ENCODE measurements around a stretch of chr20.

- PRO-cap: no peak
- RAMPAGE, long total RNA, 4 experiments: start-site peak on the minus strand in 1 of 4 experiments, at chr20:25010373-25010464 at its widest, 14 reads per replicate
Measured at GRCh38 chr20:25010353-25010850, 17.9 kb upstream of the APMAP start.

DNA sequence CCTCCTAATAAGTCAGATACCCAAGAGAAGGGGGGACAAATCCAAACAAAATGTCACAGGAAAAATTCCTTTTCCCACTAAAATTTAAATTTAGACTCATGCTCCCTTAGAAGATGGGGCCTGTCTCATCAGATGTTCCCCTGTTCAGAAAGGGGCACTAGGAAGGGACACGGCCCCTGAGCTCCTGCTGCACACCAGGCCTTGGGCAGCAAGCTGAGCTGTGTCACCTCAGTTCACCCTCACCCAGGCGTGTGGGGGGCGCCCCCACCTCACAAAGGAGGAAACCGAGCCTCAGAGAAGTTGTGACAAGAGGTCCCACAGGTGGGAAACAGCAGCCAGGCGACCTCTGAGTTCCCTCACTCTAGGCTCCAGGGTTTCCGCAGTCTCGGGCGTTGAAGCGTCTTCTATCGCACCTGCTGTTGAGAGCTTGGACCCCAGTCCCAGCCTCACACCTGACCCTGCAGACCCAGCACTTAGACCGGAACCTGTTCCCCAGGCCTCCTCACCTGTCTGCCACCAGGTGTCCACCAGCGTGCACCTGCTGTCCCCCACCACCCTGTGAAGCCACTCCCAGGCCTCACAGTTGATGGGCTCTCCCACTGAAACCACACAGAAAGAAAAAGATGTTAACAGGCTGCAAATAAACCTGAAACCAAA lies 22.2 kb upstream of the APMAP start:
- PRO-cap: no peak
- RAMPAGE, long total RNA, 4 experiments: start-site peak on the minus strand in 1 of 4 experiments, centred at position 278 of the sequence, 9 reads per replicate

- PRO-cap: no peak
- RAMPAGE, long total RNA, 4 experiments: no peak in any of the 4 experiments
Measured at GRCh38 chr20:25039504-25040152, 18.3 kb downstream of the ACSS1 start.

DNA sequence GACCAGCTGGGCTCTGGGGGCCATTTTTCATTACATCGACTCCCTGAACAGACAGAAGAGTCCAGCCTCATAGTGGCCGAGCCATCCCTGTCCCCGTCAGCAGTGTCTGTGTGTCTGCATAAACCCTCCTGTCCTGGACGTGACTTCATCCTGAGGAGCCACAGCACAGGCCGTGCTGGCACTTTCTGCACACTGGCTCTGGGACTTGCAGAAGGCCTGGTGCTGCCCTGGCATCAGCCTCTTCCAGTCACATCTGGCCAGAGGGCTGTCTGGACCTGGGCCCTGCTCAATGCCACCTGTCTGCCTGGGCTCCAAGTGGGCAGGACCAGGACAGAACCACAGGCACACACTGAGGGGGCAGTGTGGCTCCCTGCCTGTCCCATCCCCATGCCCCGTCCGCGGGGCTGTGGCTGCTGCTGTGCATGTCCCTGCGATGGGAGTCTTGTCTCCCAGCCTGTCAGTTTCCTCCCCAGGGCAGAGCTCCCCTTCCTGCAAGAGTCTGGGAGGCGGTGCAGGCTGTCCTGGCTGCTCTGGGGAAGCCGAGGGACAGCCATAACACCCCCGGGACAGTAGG lies 22.3 kb upstream of the PYGB start:
- PRO-cap: no peak
- RAMPAGE, long total RNA, 4 experiments: no peak in any of the 4 experiments

- PRO-cap: no peak
- RAMPAGE, long total RNA, 4 experiments: no peak in any of the 4 experiments
Measured at GRCh38 chr20:25239496-25239945, 8.4 kb upstream of the PYGB start.

DNA sequence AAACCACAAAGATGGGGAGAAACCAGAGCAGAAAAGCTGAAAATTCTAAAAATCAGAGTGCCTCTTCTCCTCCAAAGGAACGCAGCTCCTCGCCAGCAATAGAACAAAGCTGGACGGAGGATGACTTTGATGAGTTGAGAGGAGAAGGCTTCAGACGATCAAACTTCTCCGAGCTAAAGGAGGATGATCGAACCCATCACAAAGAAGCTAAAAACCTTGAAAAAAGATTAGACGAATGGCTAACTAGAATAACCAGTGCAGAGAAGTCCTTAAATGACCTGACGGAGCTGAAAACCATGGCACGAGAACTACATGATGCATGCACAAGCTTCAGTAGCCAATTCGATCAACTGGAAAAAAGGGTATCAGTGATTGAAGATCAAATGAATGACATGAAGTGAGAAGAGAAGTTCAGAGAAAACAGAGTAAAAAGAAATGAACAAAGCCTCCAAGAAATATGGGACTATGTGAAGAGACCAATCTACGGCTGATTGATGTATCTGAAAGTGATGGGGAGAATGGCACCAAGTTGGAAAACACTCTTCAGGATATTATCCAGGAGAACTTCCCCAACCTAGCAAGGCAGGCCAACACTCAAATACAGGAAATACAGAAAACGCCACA lies 13.7 kb downstream of the PYGB start:
- PRO-cap: no peak
- RAMPAGE, long total RNA, 4 experiments: no peak in any of the 4 experiments

GRCh38 chr20:25281612-25282259 lies 33.9 kb downstream of the PYGB start:
- PRO-cap: no peak
- RAMPAGE, long total RNA, 4 experiments: no peak in any of the 4 experiments

DNA sequence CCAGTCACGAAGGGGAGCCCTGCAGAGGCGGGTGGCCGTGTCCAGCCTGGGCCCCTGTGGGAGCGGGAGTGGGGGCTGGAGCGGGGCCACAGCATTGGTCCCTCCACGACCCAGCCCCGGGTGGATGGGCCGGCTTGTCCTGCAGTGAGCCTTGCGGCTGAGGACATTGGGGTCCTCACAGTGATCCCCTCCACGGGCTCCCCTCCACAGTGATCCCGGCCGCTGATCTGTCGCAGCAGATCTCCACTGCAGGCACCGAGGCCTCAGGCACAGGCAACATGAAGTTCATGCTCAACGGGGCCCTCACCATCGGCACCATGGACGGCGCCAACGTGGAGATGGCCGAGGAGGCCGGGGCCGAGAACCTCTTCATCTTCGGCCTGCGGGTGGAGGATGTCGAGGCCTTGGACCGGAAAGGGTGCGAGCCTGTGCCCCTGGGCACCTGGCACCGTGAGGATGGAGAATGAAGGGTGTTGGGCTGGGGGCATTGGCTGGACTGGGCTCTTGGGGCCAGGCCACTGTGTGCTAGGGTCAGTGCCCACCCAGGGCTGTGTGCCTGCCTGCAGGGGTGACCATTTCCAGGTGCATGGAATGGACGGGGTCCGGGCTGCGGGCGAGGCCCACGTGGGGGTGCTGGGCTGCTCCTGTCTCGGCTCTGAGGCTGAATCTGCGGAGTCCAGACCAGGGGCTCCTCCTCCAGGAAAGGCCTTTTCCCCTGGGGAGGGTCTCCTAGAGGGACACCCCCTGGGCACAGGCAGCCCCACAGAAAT lies 44.5 kb downstream of the PYGB start:
- PRO-cap: no peak
- RAMPAGE, long total RNA, 4 experiments: no peak in any of the 4 experiments

DNA sequence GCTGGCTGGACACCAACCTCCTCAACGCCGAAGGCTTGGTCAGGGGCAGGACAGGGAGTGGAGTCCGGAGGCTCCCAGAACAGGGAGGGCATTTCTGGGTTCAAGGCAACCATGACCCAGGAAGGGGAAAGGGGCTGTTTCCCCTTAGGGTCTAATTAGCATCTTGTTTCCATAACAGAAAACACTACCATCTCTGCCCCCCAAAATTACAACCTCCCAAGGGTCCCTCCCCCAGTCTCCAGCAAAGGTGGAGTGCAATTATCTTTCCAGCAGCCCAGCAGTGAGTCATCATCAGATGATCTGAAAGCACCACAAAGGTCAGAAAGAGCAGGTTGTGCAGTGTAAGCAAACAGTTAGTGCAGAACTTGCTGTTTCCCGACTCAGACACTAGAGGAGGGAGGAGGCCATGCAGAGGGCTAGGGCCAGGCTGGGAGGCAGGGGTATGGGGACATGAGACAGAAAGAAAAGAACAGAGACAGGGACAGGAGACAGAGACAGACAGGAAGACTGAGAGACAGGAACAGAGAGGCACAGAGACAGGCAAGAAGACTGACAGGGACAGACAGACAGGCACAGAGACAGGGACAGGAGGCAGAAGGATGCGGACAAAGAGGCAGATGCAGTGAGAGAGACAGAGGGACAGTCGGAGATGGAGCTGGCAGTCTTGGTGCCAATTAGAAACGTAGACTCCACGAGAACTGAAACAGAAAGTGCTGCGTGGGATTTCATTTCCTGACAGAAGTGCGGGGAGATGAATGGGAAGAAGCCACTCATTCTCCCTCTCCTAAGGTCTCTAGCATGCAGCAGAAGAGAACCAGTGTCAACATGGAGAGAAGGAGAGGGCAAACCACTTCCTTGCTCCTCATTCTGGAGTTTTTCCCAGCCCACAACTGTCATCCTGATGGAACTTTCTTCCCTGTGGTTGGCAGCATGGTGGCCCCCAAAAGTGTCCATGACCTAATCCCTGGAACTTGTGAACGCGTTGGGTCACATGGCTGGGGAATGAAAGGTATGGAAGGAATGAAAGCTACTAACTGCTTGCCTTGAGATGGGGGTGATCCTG lies 62.6 kb downstream of the PYGB start:
- PRO-cap: no peak
- RAMPAGE, long total RNA, 4 experiments: no peak in any of the 4 experiments

GRCh38 chr20:25324398-25324867 lies 66.2 kb downstream of the ABHD12 start:
- PRO-cap: no peak
- RAMPAGE, long total RNA, 4 experiments: start-site peak on the minus strand in 1 of 4 experiments, at chr20:25324582-25324895 at its widest, 7 reads per replicate

GRCh38 chr20:25389631-25389949 lies 1.0 kb downstream of the ABHD12 start:
- PRO-cap: no peak
- RAMPAGE, long total RNA, 4 experiments: no peak in any of the 4 experiments

DNA sequence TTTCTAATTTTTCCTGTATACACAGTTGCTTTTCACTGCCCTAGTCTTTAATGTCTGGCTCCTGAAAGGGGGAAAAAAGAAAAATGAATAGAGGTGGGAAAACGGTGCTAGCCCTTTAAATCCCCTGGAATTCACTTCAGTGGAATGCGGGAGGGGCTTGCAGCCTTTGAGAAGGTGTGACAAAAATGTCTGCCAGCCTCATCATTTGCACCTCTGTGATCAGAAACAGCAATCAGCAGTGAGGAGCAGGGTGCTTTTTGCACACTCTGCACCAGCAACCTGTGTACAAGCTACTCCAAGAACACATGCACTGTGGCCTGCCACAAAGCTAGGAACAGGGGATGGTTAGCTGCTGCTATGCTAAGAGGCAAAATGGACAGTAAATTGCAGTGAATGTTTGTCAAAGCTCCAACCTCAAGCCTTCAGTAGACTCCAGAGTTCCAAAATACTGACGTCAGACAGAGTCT lies 29.6 kb downstream of the GINS1 start:
- PRO-cap: no peak
- RAMPAGE, long total RNA, 4 experiments: no peak in any of the 4 experiments

DNA sequence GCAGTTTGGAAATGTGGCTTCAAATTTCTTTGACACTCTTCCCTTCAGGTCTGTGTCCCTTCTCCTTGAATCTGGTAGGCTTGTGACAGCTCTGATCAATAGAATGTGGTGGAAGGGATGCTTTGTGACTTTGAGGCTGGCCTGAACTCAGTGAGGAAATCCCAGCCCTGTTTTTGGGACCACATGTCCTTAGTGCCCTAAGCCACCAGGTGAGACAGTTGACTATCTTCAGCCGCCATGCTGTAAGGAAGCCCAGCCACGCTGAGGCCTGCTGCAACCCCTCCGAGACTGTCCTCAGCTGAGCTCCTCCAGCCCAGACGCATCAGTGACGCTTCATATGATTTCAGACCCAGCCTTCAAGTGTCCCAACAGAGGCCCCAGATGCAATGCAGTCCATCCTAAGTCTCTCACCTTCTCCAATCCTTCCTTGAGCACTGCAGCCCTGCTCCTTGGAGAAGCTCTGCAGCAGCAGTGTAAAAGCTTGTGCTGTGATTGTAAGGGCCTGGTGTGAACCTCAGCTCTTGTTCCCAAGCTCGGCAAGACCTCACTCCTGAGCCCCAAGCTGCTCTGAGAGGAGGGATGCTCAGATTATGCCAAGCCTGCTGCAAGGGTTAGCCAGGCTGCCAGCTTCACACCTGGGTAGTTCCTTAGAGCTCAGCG lies 76.2 kb downstream of the NINL start:
- PRO-cap: no peak
- RAMPAGE, long total RNA, 4 experiments: no peak in any of the 4 experiments

DNA sequence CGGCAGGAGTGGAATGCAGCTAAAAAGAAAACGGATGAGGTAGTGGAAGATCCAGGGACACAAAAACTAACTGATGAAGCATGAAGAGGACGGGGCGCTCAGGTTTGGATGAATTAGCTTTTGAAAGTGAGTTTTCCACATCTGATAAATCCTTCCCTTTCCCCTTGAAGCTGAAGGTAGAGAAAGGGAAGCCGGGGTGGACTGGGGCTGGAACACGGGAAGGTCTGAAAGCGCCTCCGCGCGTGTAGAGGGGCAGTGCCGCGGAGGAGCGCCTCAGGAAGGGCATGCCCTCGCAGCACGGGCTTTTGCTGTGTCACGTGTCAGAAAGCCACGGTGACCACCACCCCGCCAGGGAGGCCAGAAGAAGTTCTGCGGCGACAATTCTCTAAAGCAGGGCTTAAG lies 848 bp downstream of the NANP start:
- PRO-cap: no peak
- RAMPAGE, long total RNA, 4 experiments: no peak in any of the 4 experiments

DNA sequence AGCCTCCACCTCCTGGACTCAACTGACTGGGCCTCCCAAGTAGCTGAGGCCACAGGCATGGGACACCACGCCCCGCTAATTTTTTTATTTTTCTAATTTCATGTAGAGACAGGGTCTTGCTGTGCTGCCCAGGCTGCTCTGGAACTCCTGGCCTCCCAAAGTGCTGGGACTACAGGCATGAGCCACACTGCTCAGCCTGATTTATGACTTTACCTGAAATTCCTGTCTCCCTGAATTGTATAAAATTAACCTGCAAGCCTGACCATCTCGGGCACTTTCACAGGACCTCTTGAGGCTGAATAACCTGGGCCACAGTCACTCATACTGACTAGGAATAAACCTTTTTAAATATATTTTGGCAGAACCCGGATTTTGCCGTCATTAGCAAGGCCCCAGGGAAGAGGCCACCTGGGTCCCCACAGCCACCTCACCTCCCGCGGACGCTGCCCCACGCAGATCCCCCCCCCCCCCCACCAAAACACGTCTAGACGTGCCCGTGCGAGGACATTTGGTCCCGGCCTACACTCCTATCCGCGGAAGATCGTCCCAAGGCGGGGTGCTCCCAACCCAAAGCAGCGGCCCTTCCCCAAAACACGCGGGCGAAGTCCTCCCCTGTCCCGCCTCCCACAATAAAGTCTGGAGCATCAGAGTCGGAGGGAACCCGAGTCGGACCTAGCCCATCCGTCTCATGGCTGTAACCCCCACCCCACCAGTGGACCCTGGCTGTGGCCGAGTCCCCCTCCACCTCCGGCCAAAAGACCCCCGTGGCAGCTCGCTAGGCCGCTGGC lies 829 bp downstream of the ZNF337 start:
- PRO-cap: no peak
- RAMPAGE, long total RNA, 4 experiments: no peak in any of the 4 experiments

DNA sequence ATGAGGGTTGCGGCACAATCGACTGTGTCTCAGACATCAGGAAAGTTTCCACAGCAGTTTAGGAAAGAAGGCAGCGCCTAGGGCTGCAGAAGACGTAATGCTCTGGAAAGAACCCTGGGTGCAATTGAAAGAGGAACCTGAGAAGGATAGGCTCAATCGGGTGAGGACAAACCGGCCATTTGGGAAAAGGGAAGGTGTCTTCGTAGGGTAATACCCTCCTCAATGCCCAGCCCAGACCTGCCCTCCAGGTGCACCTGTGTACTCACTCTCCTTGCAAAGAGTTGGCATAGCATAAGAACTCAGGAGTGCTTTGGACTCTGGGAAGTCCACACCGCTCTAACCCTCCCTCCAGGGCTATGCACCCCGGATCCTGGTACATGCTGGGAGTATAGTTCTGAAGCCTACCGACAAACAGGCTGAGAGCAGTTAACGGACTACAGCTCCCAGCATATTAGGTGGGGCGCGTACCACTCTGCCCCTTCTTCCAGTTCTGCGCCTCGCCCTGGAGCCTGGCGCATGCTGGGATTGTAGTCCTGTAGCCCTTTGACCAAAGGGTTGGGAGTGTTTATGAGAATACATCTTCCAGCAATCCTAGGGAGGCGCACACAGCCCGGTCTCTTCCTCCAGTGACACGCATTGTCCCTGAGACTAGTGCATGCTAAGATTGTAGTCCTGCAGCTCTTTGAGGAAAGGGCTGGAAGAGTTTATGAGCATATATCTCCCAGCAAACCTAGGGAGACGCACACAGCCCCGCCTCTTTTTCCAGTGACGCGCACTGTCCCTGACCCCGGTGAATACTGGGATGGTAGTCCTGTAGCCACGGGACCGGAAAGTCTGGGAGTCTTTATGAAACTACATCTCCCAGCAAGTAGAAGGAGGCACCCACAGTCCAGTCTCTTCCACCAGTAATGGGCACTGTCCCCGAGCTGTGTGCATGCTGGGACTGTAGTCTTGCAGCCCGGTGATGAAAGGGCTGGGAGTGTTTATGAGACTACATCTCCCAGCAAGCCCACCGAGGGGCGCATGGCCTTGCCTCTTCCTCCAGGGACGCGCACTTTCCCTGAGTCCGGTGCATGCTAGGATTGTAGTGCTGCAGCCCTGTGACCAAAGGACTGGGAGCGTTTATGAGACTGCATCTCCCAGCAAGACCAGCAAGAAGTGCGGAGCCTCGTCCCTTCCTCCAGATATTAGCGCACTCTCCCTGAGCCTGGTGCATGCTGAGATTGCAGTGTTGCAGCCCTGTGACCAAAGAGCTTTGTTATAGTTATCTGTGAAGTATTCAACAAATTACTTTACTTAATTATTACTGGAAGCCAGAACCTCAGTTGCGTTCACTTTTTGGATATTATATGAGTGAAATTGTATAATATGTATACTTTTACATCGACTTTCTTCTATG lies 1812.3 kb upstream of the DEFB115 start:
- PRO-cap: no peak
- RAMPAGE, long total RNA, 4 experiments: no peak in any of the 4 experiments

DNA sequence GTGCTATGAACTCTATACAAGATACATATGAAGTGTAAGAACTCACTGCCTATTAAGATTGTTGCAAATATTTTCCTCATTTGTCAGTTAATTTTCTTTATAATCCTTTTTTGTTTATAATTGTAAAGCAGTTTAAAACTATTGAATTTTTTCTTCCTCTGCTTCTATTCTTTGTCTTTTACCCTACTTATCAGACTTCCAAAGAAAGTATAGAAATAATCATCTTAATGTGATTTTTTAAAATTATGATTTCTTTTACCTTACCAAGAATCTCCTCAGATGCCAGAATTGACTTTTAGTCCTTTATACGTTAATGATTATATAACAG lies 1768.4 kb upstream of the DEFB115 start:
- PRO-cap: no peak
- RAMPAGE, long total RNA, 4 experiments: no peak in any of the 4 experiments

GRCh38 chr20:29496734-29497736 lies 1760.4 kb upstream of the DEFB115 start:
- PRO-cap: no peak
- RAMPAGE, long total RNA, 4 experiments: start-site peak on the minus strand in 1 of 4 experiments, at chr20:29497198-29497276 at its widest, 23 reads per replicate

GRCh38 chr20:29873853-29874271 lies 1383.6 kb upstream of the DEFB115 start:
- PRO-cap: no peak
- RAMPAGE, long total RNA, 4 experiments: no peak in any of the 4 experiments

DNA sequence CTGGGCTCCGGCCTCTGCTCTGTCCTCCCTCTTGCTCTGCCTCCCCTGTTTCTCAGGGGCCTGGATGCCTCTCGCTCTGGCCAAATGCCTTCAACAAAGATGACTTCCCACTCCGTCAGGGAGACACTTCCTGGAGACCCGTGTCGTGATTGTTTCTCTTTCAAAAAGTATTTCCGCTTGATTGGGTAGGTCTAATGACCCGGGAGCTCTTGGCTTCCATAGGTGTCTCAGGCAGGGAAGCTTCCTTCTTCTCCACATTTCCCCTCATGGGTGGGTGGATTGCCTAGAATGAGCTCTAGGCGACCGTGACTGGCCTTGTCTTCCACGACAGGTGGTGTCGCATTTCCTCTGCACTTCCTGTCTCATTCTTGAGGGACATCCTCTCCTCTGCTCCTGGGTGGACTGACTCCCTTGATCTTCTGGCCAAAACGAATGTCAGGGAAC lies 974.6 kb upstream of the DEFB115 start:
- PRO-cap: no peak
- RAMPAGE, long total RNA, 4 experiments: no peak in any of the 4 experiments